ENCODE measurements around the gene SNX8.

GRCh38 chr7:1942185-1942490 lies 272.1 kb downstream of the ELFN1 start:
- PRO-cap, result no peak
- RAMPAGE, long total RNA, 2 experiments, result no peak in any of the 2 experiments

GRCh38 chr7:2008872-2009621 lies 223.7 kb downstream of the MAD1L1 start:
- PRO-cap, result no peak
- RAMPAGE, long total RNA, 2 experiments, result no peak in any of the 2 experiments

DNA sequence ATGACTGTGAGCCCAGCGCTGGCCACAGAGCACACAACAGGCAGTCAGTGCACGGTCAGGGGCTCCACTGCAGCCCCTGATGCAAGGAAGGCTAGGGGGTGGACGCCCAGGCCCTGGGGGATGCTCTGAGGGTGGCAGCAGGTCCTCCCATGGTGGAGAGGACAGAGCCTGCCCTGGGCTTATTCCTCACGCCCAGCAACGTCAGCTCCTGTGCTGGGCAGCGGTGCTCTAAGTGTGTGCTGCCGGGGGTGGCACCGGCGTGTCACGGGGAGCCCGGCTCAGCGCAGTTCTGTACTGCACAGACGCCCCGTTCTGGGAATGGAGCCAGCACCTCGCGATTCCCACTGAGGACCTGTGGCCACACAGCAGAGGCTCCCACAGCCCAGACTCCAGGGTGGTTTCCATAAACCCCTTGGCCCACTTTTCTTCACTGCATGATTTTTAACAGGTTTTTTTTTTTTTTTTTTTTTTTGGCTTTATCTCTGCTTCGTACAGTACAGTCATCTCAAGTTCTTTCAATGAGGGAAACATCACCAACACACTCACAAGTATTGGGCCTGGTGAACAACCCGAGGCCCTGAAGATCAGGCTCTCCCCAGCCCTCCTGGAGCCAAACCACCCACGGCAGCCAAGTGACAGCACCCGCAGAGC lies 223.0 kb downstream of the MAD1L1 start:
- PRO-cap, result no peak
- RAMPAGE, long total RNA, 2 experiments, result no peak in any of the 2 experiments

GRCh38 chr7:2018567-2019249 lies 214.0 kb downstream of the MAD1L1 start:
- PRO-cap, result no peak
- RAMPAGE, long total RNA, 2 experiments, result no peak in any of the 2 experiments

DNA sequence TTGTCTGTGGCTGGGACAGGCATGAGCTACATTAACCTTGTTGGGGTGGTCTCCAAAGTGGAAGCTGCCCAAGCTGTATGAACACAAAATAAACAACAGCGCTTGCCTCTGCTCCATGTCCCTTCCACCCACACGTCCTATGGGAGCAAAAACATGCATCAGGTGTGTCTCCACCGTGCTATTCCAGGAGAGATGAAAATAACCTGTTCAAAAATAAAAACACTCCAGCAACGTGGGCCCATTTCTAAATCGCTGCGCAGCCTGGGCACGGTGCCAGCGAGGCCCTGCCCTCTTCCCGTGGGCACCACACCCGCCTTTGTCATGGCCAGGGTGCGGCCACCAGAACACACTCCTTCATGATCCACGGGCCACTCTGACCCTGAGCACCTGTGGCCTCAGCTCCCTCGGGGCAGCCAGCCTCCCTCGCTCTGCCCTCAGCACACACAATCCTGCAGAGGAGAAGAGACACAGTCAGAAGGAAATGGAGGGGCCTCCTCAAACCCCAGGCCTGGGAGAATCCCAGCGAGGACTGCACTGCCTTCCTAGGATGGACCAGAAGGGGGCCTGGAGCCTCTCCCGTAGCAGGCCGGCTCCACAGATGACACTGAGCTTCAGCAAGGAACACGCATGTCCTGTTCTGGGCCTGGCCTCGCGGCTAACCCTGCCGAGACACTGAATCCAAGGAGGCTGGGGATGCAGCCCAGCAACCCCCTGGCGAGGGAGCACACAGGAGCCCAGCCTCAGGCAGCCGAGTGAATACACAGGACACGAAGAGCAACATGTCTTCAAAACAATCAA lies 169.1 kb downstream of the MAD1L1 start:
- PRO-cap, result no peak
- RAMPAGE, long total RNA, 2 experiments, result no peak in any of the 2 experiments

DNA sequence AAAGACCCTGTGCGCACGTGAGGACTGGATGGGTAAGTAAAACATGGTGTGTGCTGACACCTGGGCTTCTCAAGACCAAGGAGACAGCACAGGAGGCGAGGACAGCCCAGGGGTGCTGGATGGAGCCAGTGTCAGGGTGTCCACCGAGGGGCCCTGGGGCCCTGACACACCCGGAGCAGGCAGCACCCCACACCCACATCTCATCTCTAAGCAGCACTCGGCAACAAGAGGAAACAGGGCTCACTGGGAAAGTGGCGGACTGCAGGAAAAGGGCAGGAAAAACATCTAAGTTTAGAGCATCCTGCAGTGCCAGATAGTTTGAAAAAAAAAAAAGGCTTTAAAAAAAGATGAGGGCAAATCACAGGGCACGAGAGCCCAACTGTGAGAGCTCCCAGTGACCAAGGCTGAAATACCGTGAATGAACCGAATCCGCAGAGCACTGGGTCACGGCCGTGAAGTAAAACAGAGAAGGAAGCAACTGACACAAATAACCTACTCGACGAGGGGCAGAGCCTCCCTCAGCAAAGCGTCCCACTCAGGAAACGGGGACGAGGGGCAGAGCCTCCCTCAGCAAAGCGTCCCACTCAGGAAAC lies 120.1 kb downstream of the MAD1L1 start:
- PRO-cap, result no peak
- RAMPAGE, long total RNA, 2 experiments, result no peak in any of the 2 experiments

DNA sequence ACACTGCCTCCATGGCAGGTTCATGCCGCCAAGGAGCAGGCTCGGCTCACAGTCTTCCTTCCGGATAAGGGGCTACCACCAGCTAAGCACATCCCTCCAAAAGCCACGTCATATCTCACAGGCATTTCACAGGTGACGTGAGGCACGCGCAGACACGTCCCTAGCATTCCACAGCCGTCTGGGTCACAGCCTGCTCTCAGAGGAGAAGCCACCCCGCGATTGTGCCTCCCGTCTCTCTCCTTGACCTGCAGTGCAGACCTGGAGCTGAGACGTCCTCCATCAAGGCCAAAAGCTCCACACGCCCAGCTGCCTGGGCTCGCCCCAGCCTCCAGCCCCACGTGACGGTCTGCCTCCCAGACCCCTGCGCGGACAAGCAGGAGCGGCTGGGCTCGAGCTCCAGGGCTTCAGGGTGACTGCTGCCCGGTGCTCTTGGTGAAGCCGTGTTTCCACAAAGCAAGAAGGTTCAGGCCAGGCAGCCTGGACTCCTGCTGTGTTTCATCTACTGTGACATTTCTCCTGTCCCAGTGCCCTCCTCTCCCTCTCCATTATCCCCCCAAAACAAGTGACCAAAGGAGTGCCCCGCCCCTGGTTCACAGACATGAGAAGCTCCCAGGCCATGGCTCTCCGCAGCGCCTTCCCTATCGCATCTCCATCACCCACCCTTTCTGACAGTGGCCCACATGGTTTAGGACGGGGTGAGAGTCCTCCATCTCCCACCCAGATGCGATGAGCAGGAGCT lies 113.9 kb downstream of the MAD1L1 start:
- PRO-cap, result no peak
- RAMPAGE, long total RNA, 2 experiments, result no peak in any of the 2 experiments

- PRO-cap, result unidirectional peak, minus-strand start at chr7:2314421
- RAMPAGE, long total RNA, 2 experiments, result start-site peak on the minus strand in 2 of 2 experiments, at chr7:2314374-2314452 at its widest, 46 to 66 reads per replicate
Measured at GRCh38 chr7:2314088-2314907, at the start of gene SNX8. Gene SNX8 (minus strand): TSS chr7:2314441.

DNA sequence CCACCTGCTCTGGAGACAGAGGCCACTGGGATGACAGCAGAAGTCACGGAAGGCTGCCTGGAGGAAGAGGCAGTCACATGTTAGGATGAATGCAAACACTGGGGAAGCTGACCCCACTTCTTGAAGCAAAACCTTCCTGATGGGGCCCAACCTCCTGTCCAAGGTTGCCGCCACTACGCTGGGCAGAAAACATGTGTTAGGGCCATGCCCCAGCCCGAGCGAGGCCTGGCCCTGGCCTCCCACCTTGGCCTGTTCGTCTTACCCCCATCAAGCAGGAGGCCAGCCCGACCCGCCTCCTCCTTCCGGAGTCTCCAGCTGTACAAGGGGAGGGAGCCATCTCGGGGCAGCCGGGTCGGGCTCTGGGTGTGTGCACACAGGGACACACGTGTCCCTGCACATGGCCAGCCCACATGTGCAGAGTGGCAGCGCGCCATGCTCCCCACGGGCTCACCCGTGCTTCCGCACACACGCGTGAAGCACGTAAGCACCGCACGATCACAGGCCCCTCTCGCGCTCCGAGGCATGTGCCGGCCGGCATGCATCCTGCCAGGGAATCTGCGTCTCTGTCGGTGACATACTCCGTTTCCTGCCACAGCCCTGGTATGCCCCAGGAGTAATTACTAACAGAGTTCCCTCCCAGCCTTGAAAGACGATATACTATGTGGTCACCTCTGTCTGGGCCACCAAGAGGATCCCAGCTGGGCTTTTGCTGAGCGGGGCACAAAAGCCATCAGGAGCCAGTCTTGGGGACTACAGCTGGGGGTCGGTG lies 11.3 kb upstream of the LFNG start:
- PRO-cap, result no peak
- RAMPAGE, long total RNA, 2 experiments, result no peak in any of the 2 experiments

DNA sequence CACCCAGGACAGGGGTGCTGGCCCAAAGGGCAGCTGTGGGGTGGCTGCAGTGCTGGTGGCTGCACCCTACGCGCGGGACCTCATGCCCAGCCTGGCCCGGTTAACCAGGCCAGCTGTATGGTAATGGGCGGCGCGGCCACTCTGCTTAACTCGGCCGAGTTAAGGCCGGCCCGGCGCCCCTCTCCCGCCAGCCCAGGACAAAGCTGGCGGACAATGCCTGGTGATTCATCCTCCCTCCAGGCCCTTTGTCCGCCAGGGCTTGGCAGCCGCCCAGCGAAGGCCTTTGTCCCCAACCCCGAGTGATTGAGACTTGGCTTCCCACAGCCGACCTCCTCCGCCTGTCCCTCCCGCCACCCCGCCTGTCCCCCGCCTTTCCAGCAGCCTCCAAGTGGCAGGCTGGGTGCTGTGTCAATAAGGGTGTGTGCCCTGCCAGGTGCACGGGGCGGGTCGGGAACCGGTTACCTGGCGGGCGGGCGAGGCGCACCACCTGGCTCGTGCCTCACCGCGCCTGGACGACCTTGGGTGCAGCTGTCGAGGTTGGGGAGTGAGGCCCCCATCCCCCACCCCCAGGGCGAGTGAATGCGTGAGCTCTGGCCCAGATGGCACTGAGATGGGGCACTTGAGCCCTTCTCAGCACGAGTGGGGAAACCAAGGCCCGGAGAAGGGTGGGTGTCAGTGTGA lies 4.5 kb downstream of the LFNG start:
- PRO-cap, result bidirectional peak, plus-strand start at position 502 of the sequence, minus-strand start at position 386 of the sequence
- RAMPAGE, long total RNA, 2 experiments, result no peak in any of the 2 experiments

GRCh38 chr7:2537690-2538561 lies 17.4 kb downstream of the BRAT1 start:
- PRO-cap, result no peak
- RAMPAGE, long total RNA, 2 experiments, result no peak in any of the 2 experiments

GRCh38 chr7:2540509-2540858 lies 14.8 kb downstream of the BRAT1 start:
- PRO-cap, result no peak
- RAMPAGE, long total RNA, 2 experiments, result no peak in any of the 2 experiments

GRCh38 chr7:2595698-2596233 lies 36.0 kb upstream of the TTYH3 start:
- PRO-cap, result no peak
- RAMPAGE, long total RNA, 2 experiments, result start-site peak on the plus strand in 1 of 2 experiments, at chr7:2595741-2595825 at its widest, 6 reads per replicate

- PRO-cap, result no peak
- RAMPAGE, long total RNA, 2 experiments, result no peak in any of the 2 experiments
Measured at GRCh38 chr7:2621980-2622768, 9.6 kb upstream of the TTYH3 start.

DNA sequence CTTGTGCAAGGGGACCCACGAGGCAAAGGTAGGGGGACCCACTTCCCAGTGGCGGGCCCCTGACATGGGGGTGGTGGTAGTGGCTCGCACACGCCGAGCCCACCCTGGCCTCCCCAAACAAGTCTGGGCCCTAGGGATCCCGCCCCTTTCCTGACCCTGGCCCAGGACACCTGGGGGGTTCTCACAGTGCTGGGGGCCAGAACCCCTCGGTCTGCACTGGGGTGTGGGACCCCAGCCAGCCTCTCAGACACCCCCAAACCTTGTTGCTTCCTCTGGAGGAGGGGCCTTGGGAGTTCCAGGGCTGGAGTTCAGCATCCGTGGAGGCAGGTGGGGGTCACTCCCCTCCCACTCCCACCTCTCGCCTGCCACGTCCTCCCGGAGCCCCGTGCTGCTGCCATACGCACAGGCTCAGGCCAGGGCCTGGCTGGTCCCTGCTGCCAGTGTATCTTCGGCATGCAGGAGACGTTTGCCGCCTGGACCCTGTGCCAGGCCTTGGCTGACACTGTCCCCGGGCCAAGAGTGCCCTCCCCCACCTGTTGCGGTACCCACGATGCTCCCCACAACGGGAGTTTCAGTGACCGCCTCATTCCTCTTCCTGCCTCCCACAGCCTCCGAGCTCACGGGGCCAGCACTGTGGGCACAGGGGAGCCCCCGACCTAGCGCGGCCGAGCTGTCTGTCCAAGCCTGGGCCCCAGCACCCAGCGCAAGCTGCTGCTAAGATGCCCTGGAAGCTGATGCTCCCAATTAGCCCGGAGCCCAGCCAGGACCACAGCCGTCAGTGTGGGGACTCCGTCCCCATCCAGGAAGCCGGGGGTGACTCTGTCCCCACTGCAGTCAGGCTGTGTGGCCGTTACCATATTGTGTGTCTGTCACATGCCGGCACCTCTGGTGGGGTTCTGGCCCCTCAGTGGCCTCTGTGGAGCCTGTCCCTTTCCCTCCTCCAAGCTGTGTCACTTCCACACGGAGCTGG lies 7.4 kb downstream of the TTYH3 start:
- PRO-cap, result no peak
- RAMPAGE, long total RNA, 2 experiments, result no peak in any of the 2 experiments

- PRO-cap, result no peak
- RAMPAGE, long total RNA, 2 experiments, result no peak in any of the 2 experiments
Measured at GRCh38 chr7:2639824-2640409, 8.1 kb downstream of the TTYH3 start.

DNA sequence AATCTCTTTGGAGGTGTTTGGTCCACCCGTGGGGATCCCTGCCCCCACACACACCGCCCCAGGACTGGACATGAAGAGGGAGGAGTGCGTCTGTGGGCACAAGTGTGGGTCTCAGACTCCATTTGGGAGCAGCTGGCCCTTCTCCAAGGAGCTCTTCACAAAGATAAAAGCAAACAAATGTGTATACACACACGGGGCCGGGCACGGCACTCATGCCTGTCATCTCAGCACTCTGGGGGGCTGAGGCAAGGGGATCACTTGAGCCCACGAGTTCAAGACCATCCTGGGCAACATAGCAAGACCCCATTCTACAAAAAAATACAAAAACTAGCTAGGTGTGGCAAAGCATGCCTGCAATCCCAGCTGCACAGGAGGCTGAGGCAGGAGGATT lies 22.1 kb downstream of the TTYH3 start:
- PRO-cap, result no peak
- RAMPAGE, long total RNA, 2 experiments, result no peak in any of the 2 experiments

DNA sequence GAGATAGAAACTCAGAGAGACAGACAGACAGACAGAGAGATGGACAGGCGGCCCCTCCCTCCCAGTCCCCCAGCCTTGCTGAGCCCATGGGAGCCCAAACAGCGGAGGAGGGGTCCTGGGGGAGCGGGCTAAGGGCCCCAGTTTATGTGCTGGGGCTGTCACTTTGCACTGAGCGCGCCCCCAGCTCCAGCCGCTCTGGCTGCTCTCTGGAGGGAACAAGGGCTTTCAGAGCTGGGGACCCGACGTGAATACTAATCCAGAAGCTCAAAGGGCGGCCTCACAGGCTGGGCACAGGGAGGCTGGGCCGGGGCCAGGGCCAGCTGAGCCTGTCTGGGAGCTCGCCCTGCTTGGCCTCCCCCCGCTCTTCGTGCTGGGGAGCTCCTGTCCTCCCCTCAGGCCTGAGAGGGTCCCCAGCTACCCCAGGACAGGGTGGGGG lies 6.1 kb upstream of the AMZ1 start:
- PRO-cap, result no peak
- RAMPAGE, long total RNA, 2 experiments, result no peak in any of the 2 experiments

DNA sequence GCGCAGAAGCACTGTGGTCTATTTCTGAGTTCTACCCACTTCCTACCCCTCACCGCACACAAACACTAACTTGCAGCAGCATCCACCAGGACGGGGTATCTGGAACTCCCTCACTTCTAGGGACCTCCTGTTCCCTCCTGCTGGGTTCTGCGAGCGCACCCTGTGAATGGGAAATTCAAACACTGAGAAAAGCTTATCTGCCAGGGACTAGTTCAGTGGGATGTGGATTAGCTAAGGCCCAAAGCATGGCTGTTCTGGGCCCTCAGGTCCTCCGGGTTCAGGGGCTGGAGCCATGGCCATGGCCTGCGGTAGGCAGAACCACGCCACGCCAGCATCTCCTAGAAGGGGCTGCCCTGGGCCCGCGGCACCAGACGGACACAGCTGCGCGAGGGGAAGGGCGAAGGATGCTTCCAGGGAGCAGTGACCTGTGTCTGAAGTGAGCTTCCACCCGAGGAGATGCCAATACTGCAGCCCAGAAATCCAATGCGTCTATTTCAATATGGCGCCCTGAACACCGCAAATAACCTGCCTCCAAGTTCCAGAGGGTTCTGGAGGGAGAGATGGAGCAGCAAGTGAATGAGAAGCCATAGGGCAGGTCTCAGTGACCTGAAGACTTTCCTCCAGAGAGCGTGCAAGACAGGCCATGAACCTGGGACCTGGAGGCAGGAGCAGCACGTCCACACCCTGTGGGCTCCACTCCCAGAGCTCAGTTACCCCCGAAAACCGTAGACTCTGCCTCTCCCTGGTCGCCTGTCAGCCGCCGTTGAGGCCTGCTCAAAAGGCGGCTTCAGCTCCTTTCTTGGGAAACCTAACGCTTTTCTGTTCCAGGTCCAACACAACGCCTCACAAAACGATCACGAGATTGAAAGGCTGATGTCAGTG lies 37.2 kb downstream of the AMZ1 start:
- PRO-cap, result no peak
- RAMPAGE, long total RNA, 2 experiments, result no peak in any of the 2 experiments

DNA sequence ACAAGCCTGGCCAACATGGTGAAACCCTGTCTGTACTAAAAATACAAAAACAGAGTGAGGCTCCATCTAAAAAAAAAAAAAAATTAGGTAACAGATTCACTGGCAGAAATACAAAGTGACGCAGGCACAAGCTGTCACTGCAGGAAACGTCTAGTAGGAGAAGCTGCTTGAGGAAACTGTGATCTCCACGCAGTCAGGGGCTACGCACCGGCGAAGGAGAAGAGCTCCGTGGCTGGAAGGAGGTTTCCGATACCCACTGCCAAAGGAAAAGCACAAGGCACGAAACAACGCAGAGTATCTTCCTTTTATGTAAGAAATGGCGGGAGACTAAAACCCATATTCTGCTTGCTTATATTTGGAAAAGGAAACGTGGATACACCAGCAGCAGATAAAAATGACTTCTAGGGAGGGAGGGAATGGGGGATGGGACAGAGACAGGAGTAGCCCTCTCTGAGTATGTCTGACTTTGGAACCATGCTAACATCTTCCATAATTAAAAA lies 50.3 kb downstream of the AMZ1 start:
- PRO-cap, result unidirectional peak, plus-strand start at position 179 of the sequence
- RAMPAGE, long total RNA, 2 experiments, result no peak in any of the 2 experiments

Data from lower leg skin (tissue), 2 donors.